ENCODE data around the genes CLASP1 and BIN1.

DNA sequence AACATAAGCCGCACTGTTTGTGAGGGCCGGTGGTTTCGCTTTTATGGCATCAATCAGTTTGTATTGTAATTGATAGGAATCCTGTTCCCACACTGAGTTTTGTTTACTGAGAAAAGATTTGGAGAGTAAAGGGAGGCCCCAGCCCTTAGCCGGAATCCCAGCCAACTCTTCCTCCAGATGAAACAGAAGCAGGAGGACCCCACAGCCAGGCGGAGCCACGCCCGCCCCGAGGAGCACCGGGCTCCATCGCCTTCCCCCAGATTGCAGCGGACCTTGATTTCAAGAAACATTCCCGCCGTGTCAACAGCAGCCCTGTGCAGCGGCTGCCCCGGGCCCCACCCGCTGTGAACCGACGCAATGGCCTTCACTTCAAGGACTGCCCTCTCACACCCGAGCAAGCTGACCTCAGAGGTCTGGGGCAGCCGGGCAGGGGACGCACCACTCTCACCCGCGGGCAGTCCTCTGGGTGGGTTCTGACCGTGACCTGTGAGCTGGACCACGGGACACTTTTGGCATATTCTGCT, 32.3 kb upstream of the INHBB start:
- RRBS = 25% methylated on average over 16 of the region's 25 CpGs

GRCh38 chr2:120586725-120588074, 148.5 kb upstream of the GLI2 start:
- RRBS = 10% methylated on average over 34 of the region's 105 CpGs

GRCh38 chr2:120596837-120597462, 138.7 kb upstream of the GLI2 start:
- RRBS = 15% methylated on average over 4 of the region's 11 CpGs

GRCh38 chr2:120630063-120630748, 105.5 kb upstream of the GLI2 start:
- RRBS = no CpG with 5 or more reads among the region's 10 CpGs

GRCh38 chr2:120765723-120766877, 30.4 kb downstream of the GLI2 start:
- RRBS = no CpG with 5 or more reads among the region's 30 CpGs

DNA sequence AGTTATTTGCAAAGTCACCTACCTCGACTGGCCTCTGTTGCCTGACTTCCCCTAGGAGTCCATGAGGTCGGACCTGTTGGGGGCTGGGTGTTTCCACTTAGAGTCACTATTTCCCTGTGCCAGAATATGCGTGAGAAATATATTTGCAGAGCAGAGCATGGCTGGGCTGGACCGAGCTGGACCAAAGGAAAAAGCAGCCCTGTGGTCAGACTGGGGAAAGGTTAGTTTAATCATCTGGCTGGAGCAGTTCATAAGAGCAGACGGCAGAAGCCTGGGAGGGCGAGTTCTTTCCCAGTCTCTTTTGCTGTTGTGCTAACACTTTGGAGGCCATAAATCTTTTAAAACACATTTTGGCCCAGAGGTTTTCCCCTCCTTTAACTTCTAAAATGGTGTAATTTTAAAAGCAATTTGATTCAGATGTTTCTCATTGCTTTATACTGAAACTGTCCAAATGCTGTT, 66.5 kb downstream of the GLI2 start:
- RRBS = no CpG with 5 or more reads among the region's 6 CpGs

GRCh38 chr2:121018506-121019137, 266.4 kb downstream of the TFCP2L1 start:
- RRBS = no CpG with 5 or more reads among the region's 36 CpGs

DNA sequence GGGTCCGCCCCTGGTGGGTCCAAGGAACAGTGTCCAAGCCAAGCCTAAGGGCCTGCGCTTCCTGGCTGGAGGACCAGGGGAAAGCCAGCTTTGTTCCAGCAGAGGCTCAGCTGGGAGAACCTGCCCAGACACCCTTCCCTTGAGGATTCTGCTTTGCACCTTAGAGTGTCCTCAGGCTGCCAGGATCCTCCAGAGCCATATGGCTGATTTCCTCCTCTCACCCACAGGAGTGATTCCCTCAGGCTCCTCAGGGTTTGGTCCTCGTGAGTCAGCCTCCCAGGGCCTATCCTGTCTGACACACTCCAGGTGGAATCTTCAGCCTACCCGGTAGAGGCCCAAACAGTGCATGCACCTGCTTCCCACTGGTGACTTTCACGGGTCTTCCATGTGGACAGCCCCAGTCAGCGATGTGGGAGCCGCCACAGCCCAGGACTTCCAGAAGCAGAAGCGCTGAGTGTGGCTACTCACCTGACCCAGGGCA, 73.3 kb downstream of the TFCP2L1 start:
- RRBS = no CpG with 5 or more reads among the region's 8 CpGs

- RRBS = no CpG with 5 or more reads among the region's 17 CpGs
These were observed 71.8 kb downstream of the TFCP2L1 start for GRCh38 chr2:121213138-121213762.

- RRBS = no CpG with 5 or more reads among the region's 6 CpGs
These were observed 8.4 kb upstream of the TFCP2L1 start for GRCh38 chr2:121293428-121293823.

GRCh38 chr2:121335804-121336288, 50.8 kb upstream of the TFCP2L1 start:
- RRBS = no CpG with 5 or more reads among the region's 8 CpGs

GRCh38 chr2:121469590-121470376, 179.5 kb downstream of the CLASP1 start:
- RRBS = no CpG with 5 or more reads among the region's 11 CpGs

GRCh38 chr2:121648795-121649825, at the start of gene CLASP1:
Gene CLASP1, minus strand, starts transcription at chr2:121649462.
- RRBS = 2% methylated on average over 30 of the region's 76 CpGs

GRCh38 chr2:121700405-121700814, 36.3 kb downstream of the NIFK start:
- RRBS = no CpG with 5 or more reads among the region's 4 CpGs

DNA sequence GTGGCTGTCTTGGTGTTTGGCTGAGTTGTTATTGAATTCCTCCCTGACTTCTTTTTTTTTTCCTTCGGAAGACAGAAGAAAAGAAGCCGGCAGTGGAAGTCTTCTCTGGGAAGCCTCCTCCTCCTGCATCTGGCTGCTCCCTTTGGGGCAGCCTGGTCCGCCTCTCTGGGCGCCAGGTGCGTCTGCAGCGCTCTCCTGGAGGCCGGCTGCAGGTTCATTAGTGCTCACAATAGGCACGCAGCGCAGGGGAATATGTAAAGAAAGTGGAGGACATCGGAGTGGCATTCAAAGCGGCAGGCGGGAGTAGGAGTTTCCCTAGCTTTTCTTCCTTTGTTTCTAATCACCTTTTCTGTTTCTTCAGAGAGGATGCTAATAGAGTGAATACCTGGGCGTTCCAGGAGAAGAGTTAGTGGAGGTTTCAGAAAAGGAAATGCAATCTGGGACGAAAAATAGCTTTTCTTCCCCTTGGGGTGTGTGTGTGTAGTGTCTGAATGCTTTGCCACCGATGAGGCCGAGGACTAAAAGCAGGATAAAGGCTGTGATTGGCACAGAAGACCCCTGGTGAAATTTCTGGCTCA, 905.9 kb downstream of the TSN start:
- RRBS = no CpG with 5 or more reads among the region's 16 CpGs

GRCh38 chr2:124155173-124155673, 130.1 kb downstream of the CNTNAP5 start:
- RRBS = no CpG with 5 or more reads among the region's 7 CpGs

- RRBS = no CpG with 5 or more reads among the region's 26 CpGs
These were observed 50.6 kb downstream of the BIN1 start for GRCh38 chr2:127056156-127056976.

- RRBS = 77% methylated on average over 4 of the region's 42 CpGs
These were observed 39.0 kb downstream of the BIN1 start for GRCh38 chr2:127067492-127068837.

GRCh38 chr2:127081563-127082456, 25.1 kb downstream of the BIN1 start:
- RRBS = 10% methylated on average over 5 of the region's 31 CpGs

GRCh38 chr2:127106686-127107598, at the start of gene BIN1:
Gene BIN1, minus strand, starts transcription at chr2:127107154.
- RRBS = 1% methylated on average over 67 of the region's 108 CpGs

All from brain (tissue), 1 donor.